T47D (cell line): ENCODE data around the gene INCENP.

GRCh38 chr11:61688345-61688694 is 8.1 kb downstream of the DAGLA start:
- RRBS, result no CpG with 5 or more reads among the region's 6 CpGs

DNA sequence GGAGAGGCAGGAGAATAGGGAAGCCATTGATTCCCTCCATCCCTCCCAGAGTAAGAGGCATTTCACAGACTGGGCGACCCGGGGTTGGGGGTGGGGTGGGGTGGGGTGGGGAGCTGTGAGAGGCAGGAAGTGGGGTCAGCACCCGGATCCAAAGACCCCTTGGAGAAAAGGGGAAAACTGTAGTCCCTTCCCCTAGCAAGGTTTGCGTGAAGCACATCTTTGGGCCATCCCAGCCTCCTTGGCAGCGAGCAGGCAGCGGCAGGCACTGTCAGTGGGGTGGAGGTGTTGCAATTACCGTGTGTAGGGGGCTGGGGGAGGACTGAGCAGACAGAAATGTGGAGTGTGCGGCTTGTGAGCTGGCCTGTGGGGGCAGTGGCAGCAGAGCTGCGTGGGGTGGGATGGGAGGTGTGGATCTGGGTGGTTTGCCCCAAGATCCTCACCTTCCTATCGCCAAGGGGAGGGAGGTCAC is 16.4 kb downstream of the DAGLA start:
- RRBS, result 6% methylated on average over 2 of the region's 10 CpGs

DNA sequence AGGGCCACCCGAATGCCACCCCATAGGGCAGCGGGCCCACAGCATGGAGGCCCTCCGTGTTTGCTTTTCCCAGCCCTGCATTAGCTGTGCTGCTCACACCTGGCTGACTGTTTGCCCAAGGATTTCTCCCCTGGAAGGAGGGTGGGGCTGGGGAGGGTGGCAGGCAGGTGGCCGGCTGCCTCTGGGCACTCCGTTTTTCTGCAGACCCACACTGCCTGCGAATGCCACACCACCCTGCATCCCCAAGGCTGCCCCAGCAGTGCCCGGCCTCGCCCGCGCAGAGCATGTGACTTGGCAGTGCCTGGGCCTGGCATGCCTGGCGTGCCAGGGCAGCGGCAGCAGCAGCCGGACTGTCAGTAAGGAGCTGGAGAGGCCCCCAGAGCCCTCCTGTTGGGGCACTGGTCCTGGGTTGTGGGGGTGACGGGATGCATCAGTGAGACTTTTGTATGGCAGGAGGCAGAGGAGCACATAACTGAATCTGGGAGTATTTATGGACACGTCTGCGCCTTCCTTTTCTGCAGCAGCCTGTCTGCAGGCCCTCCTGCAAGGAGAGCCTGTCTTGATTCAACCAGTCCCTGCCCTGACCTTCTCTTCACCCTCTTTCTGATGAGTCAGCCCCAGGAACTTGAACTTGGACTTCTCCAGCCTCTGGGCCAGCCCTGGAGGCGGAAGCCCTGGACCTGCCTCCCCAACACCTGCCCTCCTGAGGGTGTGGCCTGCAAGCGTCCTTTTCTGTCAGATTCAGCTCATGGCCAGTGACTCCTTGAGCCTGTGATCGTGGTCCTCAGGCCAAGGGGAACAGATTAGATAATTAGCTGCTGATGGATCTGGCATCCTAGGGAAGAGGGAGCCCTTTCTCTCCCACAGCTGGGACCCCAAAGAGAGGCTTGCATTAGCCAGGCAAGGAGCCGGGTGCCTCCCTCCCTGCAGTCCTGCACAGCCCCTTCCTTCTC is 19.9 kb downstream of the DAGLA start:
- RRBS, result 5% methylated on average over 9 of the region's 20 CpGs

DNA sequence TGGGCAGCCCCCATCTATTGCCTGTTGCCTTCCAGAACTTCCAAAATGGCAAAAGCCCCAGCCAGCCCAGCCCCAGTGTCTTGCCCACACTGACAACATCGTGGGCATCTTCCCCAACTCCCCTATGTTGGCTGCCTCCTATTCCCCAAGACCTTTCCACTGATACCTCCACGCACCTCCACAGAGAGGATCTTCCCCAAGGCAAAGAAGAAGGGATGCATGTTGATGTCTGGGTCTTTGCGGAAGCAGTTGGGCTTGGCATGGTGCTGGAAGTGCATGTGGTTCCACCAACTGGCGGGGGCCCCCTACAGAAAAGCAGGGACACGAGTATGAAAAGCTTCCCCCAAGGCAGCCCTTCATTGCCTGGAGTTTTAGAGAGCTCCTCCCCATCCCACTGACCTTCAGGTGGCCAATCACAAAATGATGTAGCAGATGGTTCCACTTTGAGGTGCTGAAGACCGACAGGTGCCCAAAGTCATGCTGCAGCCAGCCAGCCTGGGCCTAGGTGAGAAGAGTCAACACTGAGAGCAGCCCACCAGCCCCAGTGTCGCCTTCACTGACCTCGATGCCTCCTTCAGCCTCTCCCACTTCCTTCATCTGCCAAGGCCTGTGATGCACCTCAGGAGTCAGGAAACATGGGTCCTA is 6.1 kb downstream of the FADS1 start:
- RRBS, result no CpG with 5 or more reads among the region's 8 CpGs

GRCh38 chr11:61826392-61826825 is 1.7 kb upstream of the FADS2 start:
- RRBS, result no CpG with 5 or more reads among the region's 3 CpGs

DNA sequence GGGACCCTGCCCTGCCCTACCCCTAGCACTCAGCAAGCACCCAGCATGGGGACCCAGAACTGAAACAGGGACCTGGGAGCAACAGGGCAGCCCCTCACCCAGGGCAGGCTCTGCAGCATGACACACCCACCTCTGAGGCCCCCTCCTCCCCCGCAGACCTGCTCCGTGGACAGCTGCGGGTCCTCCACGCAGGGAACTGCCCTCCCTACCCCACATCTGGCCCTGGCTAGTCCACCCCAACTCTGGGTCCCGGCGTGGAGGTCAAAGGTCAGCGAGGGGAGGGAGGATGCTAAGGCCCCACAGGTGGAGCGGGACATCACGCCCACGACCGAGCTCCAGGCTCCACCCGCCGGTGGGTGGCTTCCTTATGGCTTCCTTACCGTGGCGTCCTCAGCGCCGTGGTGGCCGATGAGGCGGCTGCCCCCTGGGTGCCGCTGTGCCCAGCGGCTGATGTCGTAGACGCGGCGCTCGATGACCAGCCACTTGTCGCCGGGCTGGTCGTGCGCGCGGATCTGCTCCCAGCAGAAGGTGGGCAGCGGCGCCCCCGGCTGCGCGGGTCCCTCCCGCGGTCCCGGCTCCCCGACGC is 463 bp downstream of the FADS3 start:
- RRBS, result 2% methylated on average over 19 of the region's 42 CpGs

GRCh38 chr11:61905319-61905671 is 12.1 kb downstream of the RAB3IL1 start:
- RRBS, result 65% methylated on average over 6 of the region's 10 CpGs

DNA sequence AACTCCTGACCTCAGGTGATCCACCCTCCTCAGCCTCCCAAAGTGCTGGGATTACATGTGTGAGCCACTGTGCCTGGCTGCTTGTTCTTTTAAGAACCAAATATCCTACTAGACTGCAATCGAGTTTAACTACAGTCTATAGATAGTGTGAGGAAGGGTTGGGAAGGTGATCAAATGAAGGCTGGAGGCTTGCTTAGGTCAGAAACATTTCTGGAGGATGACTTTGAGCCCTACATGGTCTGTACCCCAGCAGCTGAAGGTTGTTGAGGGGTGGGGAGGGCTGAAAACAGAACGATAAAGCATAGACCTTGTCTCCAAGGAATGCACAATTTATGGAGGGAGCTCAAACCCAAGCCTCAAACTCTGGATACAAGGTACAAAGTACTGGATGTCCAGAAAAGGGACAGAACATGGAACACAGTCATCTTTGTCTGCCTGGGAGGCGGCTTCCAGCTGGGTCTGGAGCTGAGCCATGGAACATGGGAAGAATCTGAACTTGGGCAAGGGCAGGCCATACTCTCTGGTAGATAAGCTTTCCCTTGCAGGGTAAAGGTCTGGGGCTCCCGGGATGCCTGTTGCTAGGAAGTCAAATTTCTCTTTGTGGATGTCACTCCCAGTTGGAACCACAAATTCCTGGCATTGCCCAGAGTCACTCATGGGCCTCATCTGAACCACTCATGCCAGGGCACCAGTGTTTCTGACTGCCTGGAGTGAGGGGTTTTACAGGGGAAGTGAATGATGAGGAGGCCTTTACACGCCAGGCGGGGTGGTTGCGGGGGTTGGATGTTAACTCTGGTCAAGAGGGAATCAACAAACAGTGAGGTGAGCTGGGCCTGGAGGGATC is 6.0 kb downstream of the FTH1 start:
- RRBS, result no CpG with 5 or more reads among the region's 7 CpGs

DNA sequence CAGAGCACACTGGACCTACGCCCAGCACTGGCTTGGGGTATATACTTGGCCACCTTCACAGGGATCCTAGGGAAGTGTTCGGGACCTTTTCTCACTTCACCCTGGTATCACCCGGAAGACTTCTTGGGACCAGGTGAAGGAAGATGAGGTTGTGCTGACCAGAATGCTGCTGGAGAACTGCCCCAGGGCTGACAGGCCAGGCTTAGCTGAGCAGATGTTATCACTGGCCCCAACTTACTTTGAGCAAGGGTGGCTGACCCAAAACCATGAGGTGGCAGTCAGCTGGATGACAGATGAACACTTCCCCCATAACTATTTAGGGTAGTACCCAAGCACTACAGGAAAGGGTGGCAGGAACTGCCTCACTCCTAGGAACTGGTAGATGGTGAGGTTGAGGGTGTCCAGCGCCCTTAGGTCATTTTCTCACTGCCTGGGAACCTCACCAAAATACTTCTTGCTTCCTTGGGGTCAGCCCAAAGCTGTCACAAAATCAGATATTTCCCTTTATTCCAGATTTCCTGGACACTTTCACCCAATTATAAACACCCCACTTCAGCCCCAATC is 4.3 kb downstream of the FTH1 start:
- RRBS, result no CpG with 5 or more reads among the region's 4 CpGs

DNA sequence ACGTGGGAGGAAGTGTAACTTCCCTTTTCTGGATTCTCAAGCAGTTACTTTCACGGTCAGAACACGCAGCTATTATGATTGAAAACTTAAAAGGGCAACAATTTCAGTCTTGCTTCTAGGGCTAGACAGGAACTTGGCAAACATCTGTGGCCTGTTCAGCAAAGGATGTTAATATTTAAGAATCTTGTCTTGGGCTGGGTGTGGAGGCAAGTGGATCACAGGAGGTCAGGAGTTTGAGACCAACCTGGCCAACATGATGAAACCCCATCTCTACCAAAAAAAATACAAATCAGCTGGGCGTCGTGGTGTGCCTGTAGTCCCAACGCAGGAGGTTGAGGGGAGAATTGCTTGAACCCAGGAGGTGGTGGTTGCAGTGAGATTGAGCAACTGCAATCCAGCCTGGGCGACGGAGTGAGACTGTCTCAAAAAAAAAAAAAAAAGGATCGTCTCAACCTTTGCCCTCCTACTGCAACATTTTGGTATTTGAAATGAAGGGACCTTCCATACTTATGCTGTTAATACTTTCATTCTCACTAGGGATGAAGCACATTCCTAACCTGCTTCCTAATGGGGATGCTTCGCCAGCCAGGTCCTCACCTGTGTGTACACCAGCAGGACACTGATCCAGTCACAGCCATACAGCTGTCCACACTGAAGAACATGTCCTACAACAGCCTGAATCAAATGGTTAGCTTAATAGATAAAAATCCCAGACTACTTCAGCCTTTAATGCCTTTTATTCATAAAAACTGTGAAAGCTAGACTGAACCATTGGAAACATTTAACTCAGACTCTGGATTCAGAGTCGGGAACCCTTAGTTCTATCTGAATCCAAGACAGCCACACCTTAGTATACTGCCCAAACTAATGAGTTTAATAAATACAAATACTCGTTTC is 3.6 kb downstream of the FTH1 start:
- RRBS, result no CpG with 5 or more reads among the region's 12 CpGs

GRCh38 chr11:61973302-61974139 is 6.1 kb upstream of the FTH1 start:
- RRBS, result 85% methylated on average over 3 of the region's 12 CpGs

DNA sequence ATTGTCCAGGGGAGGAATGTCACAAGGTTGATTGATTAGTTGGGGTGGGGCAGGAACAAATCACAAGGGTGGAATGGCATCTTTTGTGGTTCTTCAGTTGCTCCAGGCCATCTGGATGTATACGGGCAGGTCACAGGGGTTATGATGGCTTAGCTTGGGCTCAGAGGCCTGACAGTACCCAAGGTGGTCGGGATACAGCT is 77.4 kb upstream of the FTH1 start:
- RRBS, result no CpG with 5 or more reads among the region's 2 CpGs

DNA sequence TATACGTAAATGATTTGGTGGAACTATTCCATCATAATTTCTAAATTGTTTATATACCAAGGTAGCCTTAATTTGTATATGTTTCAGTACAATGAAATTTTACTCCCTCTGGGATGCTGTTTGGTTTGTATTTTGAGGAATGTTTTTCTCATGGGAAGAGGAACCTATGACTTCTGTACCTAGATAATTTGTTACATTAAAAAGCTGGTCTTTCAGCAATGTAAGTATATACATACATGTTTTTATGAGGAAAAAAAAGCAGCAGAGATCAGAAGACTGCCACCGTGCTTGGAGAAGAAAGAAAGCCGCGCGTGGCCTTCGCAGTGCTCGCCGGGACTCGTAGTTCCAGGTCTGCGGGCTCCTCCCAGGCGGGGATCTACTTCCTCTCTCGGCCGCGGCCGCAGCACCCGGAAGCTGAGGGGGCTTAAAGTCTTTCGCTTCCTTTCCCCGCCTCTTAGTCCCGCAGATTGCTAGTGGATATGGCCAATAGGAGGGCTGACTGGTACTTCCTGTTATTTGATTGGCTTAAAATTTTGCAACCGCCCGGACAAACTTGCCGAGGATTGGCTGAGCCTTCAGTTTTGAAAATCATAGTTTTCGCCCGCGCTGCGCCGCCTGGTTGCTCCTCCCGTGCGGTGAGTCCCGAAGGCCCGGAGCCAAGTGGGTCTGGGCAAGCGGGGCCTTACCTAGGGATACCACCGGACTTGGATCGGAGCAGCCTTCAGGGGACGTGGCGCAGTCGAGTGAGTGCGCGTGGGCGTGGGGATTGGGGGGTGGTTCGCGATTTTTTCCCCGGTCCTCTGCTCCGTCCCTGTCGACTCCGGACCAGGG is at the start of gene INCENP:
Gene INCENP, plus strand, starts transcription at position 591 of the 831 bp plus-strand sequence.
- RRBS, result 1% methylated on average over 22 of the region's 46 CpGs

DNA sequence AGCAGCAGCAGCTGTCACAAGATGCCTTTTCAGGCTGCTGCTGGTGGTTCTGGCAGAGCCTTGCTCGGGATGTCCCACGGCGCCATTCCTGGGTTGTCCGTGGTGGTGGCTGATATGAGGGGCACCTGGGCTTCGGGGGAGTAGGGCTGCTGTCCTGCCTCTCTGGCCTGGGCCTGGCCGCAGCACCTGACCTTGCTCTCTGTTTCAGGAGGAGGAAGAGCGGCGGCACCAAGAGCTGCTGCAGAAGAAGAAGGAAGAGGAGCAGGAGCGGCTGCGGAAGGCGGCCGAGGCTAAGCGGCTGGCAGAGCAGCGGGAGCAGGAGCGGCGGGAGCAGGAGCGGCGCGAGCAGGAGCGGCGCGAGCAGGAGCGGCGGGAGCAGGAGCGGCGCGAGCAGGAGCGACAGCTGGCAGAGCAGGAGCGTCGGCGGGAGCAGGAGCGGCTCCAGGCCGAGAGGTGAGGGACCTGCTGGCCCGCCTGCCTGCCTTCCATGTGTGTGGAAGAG is 22.7 kb downstream of the INCENP start:
- RRBS, result no CpG with 5 or more reads among the region's 34 CpGs

GRCh38 chr11:62399067-62399492 is 19.8 kb upstream of the SCGB1A1 start:
- RRBS, result no CpG with 5 or more reads among the region's 9 CpGs

GRCh38 chr11:62402243-62402571 is 16.6 kb upstream of the SCGB1A1 start:
- RRBS, result no CpG with 5 or more reads among the region's 12 CpGs

- RRBS, result no CpG with 5 or more reads among the region's 24 CpGs
Measured at GRCh38 chr11:62439884-62440782, 21.3 kb downstream of the SCGB1A1 start.

DNA sequence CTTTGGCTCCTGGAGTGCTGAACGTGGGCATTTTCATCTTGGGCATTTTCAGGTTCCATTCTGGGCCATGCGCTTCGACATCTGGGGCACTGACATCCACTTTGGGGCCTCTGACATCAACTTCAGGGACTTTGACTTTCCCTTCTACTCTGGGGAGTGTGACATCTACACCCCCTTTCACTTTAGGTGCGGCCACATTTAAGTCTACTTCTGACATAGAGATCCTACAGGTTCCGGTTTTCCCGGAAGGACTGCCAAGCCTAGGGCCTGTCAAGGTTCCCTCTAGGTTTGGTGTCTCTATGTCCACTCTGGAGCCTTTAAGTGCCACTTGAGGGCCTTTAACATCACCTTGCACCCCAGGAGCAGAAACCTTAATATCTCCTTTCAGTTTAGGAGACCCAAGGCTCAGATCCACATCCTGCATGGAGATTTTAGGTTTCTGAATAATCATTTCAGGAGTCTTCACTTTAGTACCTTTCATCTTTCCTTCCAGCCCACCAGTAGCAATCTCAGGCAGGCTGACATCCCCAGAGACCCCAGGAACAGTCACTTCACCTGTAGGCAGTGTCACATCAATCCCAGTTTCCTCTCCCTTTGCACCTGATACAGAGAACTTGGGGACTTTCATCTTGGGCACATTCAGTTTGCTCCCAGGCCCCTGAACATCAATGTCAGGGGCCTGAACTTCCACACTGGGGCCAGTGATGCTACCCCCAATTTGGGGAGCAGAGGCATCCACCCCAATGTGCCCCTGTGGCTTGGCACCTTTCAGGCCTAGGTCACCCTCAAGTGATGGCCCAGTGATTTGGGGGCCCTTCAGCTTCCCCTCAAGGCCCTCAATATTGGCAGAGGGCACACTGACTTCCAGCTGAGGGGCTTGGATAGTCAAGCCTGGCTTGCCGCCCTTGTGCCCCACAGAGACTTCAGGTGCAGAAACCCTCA is 13.8 kb downstream of the AHNAK start:
- RRBS, result no CpG with 5 or more reads among the region's 7 CpGs

GRCh38 chr11:62540422-62541428 is 5.9 kb downstream of the AHNAK start:
- RRBS, result 0% methylated on average over 1 of the region's 24 CpGs

GRCh38 chr11:62542440-62542747 is 4.2 kb downstream of the AHNAK start:
- RRBS, result no CpG with 5 or more reads among the region's 3 CpGs